Ascending aorta (tissue), 1 donor: ENCODE measurements around the genes OR5M8, PRG3, SELENOH, OR9Q1 and OR9I1.

- PRO-cap, result no peak
Measured at GRCh38 chr11:56491293-56491640, at the start of gene OR5M8. OR5M8 (minus strand) TSS chr11:56491370.

DNA sequence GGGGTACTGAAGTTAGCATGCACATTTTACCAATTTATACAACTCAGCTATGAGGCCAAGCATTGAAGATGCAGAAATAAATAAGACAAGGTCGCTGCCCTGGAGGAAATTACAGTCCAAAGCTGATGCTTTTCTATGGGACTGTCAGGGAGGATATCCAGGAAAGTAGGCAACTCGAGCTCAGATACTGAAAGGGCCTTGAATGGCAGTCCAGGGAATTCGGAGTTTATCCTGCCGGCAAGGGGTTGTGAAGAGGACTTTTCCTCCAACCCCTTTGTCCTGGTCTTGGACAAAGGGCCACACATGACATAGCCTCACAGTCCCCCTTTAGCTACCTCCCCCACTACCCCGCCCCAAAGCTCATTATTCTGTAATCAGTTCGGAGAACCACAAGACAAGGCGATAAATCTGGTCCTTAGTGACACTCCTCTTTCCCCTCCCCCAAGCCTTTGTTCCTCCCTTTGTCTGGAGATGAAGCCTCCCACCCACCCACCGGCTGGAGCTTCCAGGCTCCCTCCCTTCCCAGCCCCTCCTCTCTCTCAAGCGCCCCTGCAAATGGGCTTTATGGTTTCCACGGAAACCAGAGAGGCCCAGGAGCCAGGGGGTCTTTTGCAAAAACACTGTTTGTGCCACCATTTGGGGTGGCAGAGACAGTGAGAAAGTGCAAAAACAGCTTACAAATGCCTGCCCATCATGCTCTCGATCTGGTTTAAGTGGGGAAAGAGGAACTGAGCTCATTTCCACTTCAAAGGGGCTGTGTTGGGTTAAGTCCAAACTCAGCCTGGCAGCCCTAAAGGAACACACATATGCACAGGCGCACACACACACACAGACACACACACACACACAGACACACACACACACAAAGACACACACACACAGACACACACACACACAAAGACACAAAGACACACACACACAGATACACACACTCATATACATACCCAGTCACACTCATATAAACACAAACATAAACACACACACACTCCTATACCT is 23.7 kb downstream of the APLNR start:
- PRO-cap, result no peak

DNA sequence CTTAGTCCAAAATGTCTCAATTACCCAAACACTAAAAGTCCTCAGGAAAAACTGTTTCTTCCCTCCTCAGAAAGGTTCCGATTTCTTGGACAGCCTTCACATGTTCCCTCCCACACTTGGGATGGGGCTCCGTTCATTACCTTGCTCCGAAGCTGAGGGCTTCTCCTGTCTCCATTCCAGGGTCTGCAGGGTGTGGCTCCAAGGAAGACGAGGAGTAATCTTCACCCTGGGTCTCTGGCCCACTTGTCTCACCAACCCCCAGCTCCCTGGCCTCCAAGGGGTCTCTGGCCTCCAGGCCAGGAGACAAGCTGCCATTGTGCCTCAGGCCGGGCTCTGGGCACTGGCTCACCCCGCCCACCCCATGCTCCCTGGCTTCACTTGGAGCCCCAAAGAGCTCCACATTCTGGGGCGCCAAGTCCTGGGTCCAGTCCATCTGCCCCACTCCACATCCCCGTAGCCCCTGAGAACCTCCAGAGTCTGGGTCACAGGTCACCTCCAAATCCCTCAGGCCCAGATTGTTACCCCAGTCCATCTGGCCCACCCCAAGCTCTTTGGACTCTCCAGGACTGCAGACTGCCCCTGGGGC is 16.4 kb downstream of the TNKS1BP1 start:
- PRO-cap, result no peak

DNA sequence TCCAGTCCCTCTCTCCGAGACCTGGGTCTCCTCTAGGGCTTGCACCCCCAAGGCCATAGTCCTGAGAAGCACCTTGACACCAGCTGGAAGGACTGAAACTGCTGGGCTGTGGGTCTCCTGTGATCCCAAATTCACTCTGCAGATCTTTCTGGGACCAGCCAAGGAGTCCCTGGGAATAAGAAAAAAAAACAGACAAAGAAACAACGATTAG is 14.5 kb downstream of the TNKS1BP1 start:
- PRO-cap, result no peak

- PRO-cap, result no peak
Measured at GRCh38 chr11:57313400-57314049, 11.2 kb downstream of the TNKS1BP1 start.

- PRO-cap, result no peak
Measured at GRCh38 chr11:57314995-57315513, 9.7 kb downstream of the TNKS1BP1 start.

- PRO-cap, result no peak
Measured at GRCh38 chr11:57380858-57381460, at the start of gene PRG3. PRG3 (minus strand) TSS chr11:57381150.

- PRO-cap, result no peak
Measured at GRCh38 chr11:57429810-57430523, 3.0 kb upstream of the SLC43A3 start.

- PRO-cap, result no peak
Measured at GRCh38 chr11:57434348-57435218, 7.7 kb upstream of the SLC43A3 start.

DNA sequence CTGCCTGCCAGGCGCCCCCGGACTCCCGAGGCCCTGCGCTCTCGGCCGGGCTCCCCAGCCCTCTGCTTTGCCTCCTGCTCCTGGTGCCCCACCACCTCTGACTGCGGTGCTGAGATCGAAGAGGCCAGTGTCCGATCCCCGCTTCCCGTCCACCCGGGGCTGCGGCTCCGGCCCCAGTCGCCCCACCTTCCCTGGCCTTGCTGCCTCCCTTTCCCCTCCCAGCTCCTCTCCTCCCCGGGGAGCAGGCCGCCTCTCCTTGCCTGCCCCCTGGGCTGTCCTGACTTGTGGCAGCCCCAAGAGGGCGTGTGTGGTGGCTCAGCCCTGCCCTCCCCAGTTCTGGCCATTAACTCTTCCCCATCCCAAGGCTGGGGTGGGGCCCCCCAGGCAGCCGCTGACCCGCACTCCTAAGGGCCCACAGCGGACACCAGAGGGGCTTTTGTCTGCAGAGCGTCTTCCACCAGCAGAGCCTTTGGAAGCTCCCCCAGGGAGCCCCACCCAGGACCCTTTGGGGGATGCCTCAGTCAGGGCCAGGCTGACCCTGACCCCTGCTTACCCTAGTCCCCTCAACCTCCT is 16.6 kb downstream of the RTN4RL2 start:
- PRO-cap, result no peak

DNA sequence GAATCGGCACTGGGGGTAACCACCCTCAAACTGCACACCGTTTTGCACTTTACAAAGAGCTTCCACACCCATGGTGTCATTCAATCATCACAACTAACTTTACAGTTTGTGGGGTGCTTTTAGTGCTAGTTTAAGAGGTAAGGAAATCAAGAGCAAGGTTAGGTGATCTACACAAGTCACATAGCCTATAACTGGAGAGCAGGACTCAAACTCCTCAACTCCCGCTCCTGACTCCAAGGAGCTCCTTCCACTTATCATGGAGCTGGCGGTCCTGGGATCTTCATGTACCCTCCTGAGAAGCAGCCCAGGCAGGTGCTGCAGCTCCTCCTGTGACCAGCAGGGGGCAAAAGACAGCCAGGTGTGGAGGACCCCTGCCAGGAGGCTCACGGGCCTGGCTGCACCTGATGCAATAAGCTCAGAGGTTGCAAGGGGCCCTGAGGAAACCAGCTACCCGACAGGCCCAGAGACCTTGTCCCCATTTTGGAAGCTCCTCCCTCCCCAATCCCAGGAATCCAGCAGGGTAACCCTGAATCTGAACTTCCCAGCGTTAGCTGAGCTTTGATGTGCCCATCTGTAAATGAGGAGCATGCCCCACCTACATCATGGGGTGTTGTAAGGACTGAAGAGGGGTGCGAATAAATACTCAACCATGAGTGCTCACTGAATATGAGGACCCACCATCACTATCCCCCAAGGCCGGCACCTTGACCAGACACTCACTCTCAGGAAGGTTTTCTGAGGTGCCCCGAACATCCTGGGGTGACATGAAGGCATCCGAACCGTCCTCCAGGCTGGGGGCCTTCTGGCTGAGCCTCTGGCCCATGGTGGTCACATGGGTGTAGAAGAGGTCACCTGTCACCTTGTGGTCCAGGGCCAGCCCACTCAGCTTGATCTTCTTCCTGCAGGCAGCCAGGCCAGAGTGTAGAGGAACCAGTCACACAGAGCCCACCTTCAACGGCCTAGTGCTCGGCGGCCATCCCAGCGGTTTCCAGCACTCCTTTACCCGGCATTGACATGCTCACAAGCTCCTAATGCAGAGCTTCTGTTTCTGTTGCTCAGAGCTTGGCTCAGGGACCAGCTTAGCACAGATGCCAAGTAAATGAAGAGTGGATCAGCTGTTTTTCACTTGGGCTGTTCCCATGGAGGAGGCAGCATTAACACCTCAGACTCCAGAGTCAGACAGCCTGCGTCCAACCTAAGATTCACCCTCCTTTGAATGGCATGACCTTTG is 21.8 kb downstream of the SLC43A1 start:
- PRO-cap, result no peak

- PRO-cap, result no peak
Measured at GRCh38 chr11:57513035-57513707, 2.3 kb downstream of the SLC43A1 start.

DNA sequence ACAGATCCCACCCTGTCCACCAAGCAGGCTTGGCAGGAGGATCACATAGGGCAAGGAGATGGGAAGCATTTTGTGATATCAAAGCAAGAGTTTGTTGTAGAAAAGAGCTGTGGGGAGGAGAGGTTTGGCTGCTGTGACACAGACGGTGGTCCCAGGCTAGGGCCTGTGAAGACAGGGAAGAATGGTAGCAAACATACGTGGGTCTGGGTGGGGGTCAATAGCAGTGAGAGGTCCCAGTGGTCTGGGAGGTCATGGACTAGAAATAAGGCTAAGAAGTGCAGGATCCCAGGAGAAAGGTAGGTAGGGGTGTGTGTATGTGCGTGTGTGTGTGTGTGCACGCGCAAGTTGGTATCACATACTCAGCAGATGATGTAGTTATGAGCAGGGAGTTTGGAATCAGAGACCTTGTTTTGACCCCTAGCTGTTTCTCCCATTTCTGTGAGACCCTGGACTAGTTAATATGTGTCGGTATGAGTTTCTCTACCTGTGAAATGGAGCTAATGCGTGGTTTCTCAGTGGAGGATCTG is 1.2 kb downstream of the SERPING1 start:
- PRO-cap, result no peak

GRCh38 chr11:57639520-57640177 is 10.1 kb downstream of the YPEL4 start:
- PRO-cap, result no peak

- PRO-cap, result no peak
Measured at GRCh38 chr11:57640368-57641332, 9.1 kb downstream of the YPEL4 start.

DNA sequence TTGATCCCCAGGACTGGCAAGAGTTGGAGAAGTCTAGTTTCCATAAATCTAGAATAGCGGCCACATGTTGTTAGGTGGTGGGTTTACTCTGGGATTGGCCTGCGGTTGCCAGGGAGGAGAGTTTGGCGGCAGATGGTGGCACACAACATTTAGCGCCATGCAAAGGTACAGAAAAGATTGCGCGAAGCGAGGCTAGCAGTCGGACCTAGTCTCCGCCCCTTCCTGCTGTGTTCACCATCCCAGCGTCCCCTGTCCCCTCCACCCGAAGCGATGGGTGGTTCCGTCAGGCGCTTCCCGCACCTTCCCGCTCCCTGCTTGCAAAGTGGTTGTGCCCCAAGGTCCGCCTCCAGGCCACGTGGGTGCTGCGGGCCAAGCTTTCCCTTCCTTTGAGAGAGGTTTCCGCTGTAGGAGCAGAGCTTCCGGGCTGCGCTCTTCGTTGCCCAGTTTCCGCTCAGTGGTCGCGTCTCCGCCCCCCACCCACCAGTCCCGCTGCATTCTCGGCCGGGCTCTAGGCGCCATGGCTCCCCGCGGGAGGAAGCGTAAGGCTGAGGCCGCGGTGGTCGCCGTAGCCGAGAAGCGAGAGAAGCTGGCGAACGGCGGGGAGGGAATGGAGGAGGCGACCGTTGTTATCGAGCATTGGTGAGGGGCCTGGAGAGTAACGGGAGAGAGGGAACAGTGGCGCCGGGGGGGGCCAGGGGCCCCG is at the start of gene SELENOH:
Gene SELENOH (plus strand): TSS at position 413 of the 703 bp plus-strand sequence.
- PRO-cap, result bidirectional peak, plus-strand start at position 389 of the sequence, minus-strand start at position 233 of the sequence

- PRO-cap, result no peak
Measured at GRCh38 chr11:57752907-57753494, 1.4 kb upstream of the BTBD18 start.

DNA sequence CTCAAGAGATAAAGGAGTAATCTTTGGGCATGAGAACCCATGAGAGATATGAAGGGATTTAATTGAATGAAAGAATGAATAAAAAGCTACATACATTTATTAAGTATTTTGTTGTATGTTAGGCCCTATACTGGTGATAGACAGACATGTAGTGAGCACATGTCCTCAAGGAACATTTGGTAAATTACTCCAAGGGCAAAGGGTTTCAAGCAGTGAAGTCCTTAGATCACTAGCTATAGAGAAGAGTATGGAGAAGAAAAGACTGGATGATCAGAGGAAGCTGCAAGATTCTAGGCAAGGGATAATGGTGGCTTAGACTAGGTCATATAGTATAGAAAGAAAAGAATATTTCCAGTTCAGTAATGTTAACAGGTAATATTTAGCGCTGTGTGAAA is 64.4 kb downstream of the CTNND1 start:
- PRO-cap, result no peak

DNA sequence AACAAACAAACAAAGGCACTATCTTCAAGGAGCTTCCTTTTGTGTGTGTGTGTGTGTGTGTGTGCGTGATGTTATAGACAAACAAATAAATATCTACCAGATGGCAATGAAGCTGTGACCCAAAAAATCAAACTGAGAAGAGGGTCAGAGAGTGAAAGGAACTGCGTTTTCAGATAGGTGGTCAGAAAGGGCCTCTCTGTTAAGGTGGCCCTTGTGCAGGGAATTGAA is at the start of gene OR9Q1:
Gene OR9Q1 (plus strand): TSS at position 204 of the 228 bp plus-strand sequence.
- PRO-cap, result no peak

- PRO-cap, result no peak
Measured at GRCh38 chr11:58125287-58125699, at the start of gene OR9I1. OR9I1 (minus strand) TSS chr11:58125530.